Hematopoietic multipotent progenitor cell (in vitro differentiated cells): ENCODE results near the gene ACCSL.

- CAGE, long polyA plus RNA, result no peak
Observed at GRCh38 chr11:43993259-43993728, 50.9 kb downstream of the C11orf96 start.

GRCh38 chr11:44017739-44018392, 29.9 kb upstream of the ACCSL start:
- CAGE, long polyA plus RNA, result no peak

DNA sequence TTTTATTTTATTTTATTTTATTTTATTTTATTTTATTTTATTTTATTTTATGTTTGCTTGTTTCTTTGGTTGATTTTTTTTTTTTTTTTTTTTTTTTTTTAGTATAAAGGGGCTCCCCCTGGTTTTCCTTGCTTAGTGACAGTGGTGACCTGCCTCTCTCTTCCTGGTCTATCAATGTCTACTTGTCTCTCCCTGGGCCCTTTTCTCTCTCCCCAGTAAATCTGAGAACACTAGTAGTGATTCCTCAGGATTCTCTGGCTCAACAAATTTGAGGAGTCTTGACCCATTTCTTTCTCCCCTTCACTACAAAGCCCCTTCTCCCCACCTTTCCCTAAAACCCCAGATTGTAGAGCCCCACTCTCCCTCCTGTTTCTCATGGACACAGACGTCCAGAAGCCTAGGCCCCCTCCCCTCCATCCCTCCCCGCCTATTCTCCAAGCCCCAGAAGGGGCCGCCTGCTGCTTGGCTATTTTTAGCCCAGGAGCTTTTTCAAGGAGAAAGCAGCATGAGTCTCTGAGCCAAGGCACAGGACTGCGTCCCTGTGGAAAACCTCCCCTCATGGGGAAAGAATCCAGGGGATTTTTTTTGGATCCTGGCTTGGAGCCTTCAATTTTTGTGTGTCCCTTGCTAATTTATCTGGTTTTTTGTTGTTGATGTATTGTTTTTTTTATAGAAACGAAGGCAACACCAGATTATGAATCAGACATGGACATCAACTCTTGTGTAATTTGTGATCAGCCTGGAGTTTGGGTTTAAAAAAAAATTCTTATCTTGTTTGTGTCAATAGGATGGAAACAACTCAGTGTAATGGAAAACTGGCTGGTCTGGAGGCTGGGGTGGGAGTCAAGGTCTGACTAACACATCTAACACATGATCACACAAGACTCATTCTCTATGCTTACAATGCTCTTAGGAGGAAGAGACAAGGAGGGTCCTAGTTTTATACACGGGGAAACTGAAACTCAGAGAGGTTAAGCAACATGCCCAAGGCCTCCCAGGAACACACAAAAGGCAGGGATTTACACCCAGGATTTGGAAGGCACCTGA, 17.5 kb upstream of the ACCSL start:
- CAGE, long polyA plus RNA, result no peak

DNA sequence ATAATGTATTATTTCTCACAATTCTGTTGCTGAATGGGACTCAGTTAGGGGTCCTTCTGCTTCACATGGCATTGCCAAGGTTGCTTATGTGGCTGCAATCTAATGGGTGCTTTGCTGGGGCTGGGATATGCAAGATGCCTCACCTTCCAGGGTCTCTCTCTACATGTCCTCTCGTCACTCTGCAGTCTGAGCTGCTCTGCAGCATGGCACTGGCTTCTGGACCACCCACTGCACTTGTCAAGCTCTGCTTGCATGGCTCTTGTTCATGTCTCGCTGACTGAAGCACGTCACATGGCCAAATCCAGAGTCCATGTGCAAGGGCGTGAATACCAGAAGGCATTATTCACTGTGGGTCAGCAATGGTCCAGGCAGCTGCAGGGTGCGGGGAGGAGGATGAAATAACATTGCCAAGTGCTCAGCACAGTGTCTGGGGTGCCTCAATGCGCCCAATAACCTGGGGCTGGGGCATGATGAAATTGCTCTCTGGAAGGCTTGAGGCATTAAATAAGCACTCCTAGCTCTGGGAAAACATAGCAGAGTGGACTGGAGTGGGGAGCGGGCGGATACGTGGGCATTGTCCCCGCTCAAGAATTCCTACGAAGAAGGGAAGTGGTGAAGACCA, 15.6 kb upstream of the ACCSL start:
- CAGE, long polyA plus RNA, result no peak

- CAGE, long polyA plus RNA, result no peak
Observed at GRCh38 chr11:44047766-44048156, at the start of gene ACCSL. ACCSL (plus strand) TSS chr11:44047981.

DNA sequence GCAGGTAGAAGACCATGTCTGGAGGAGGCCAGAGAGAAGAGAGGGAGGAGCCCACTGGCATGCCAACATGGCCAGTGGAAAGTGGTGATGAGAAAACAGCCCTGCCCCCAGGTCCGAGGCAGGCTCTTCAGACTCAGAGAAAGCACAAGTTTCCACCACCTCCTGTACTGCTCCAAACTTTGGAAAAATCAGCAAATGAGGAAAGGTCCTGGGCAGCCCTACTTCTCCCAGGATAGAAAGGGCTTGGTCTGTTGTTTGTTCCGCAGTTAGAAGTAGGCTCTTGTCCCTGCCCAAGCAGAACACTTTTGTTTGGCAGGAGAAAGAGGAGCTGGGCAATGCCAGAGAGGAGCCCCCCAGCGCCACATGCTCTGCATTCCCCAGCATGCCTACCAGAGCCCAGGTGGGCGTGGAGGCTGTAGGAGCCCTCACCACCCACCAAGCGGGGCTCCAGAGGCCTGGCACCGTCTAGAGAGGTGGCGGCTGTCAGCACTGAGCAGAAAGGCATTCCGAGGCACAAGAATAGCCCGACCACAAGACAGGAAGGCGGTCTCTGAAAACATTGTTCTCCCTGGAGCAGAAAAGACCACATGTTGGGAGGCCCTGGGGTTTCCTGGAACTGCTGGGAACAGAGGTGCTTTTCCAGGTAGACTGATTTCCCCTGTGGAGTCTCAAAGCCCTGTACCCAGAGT, 90.3 kb upstream of the CD82 start:
- CAGE, long polyA plus RNA, result no peak

- CAGE, long polyA plus RNA, result no peak
Observed at GRCh38 chr11:44556790-44557399, 8.6 kb upstream of the CD82 start.

DNA sequence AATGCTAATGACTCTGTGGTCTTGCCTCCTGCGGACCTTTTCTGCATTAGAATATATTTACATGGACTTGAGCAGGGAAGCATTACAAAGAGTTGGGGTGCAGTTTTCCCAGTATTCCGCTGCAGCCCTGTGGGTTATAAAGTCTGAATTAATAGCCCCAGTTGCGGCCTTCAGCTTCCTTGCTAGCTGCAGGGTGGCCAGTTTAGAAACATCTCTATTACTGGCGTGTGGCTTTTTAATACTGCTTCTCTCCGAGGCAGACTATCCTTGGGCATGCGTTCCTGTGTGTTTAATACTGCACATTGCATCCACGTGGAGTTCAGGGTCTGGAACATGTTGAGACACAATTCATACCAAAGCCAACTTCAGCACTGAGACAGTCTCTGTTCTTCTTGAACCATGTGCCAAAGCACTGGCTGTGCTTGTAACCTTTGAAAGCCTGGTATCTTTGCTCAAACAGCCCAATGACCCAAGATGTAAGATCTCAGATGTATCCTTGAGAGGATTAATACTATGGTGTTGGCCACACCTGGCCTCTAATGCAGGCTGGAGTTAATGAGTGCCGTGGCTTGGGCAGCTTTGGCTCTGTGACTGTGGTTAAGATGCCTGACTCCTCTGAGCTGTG, 27.5 kb downstream of the TSPAN18 start:
- CAGE, long polyA plus RNA, result no peak

DNA sequence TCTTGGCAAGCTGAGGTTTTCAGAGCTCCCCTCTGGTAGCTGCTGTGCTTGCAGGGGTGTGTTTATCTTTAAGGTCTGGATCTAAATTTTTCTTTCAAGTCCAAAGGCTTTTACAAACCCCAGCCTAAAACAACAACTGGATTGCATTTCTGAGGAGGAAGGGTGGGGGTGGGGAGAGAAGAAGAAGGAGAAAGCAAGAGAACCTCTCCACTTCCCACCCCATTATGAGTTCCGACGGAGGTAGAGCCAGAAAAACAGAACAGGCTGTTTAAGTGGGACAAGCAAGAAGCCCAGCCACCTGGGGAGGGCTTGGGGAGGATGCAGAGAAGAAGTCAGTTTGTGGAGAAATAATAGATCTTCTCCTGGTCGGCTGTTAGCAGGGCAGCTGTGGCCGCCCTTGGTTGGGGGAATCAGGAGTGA, 77.9 kb downstream of the TSPAN18 start:
- CAGE, long polyA plus RNA, result no peak

- CAGE, long polyA plus RNA, result no peak
Observed at GRCh38 chr11:44883164-44883519, 67.5 kb downstream of the TP53I11 start.

DNA sequence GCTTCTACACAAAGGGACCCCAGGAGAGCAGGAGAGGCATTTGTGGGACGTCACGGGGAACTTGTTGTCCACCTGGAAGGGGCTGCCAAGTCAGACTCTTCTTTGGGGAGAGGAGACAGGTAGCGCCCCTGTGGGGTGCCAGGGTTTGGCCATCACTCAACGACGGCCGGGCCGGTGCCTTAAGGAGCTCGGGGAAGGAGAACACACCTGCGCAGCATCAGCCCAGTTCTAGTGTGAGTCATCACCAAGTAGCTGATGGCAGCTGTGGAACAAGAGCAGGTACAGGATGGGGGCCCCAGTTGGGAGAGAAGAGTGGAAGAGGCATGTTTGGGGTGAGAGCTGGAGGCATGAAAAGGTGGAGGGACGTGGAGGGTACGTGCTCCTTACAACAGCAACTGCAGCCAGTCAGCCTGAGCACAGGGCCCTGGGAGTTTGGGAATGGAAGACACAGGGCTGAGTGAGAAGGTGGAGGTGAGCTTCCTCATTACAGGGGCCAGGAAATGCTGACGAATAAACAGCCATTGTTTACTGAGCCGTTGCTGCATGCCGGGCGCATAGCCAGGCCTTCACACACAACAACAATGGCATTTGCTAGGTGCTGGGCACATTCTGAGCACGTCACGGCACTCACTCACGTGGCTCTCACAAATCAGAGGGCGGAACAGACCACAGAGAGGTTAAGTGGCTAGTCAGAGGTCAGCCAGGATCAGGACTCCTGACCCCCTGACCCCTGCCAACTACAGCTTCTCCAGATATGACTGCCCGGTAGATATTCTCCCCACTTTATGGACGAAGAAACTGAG, 29.1 kb upstream of the TP53I11 start:
- CAGE, long polyA plus RNA, result no peak

GRCh38 chr11:45025618-45026821, 75.3 kb upstream of the TP53I11 start:
- CAGE, long polyA plus RNA, result no peak

- CAGE, long polyA plus RNA, result no peak
Observed at GRCh38 chr11:45091720-45092113, 54.7 kb upstream of the PRDM11 start.

- CAGE, long polyA plus RNA, result no peak
Observed at GRCh38 chr11:45094276-45094701, 52.1 kb upstream of the PRDM11 start.

- CAGE, long polyA plus RNA, result no peak
Observed at GRCh38 chr11:45148179-45148503, 1.7 kb downstream of the PRDM11 start.

- CAGE, long polyA plus RNA, result no peak
Observed at GRCh38 chr11:45233789-45234188, 52.4 kb downstream of the SYT13 start.

DNA sequence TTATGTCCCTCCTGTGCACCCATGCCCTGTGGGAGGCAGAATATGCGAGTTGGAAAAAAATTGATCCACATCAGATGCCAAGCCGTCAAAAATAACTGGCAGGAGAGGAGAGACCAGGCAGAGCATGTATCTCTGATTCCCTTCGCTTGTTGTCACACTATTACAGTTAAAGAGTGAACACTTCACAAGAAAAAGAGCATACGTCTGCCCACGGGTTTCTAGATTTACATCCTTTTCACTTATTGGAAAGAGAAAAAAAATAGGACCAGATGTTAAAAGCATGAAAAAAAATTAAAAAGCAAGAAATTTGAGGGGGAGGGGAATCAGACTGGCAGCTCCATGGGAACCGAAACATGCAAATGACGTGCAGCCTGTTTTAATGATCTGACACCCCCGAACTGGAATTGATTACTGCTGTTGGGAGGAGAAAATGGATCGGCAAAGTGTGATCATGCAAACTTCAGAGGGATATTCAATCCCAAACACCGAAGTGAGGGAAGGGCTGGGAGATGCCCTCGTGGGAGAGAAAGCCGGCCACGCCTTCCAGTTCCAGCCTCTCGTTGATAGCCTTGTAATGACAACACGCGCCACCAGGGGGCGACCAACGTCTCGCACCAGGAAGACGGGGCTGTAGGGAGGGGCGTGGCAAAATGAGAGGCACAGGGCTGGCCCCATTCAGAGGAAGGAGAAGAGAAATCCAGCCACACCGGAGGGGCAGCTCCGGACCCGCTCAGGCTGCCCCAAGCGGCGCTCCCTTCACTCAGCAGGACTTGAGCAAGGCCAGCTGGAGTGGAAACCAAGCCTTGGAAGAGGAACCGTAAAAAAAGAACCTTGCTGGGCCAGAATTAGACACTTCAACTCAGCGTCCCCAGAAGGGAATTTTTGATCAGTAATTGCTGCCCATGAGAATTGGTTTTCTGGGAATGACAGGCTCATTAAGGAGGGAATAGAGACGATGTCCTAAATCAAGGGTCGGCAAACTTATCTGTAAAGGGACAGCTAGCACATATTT, 53.8 kb upstream of the SYT13 start:
- CAGE, long polyA plus RNA, result no peak

DNA sequence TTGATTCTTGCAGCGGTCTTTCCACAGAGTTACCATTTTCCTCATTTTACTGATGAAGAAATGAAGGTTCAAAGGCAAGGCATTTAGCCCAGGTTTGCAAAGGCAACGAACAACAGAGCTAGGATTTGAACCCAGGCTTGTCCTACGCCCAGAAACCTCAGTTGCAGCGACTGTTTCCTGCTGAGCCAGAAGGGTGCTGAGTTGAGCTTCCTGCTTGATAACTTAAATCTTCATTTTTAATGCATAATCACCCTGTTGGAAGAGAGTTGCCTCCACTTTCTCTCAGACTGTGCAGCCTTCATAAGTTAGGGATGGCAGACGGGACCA, 148.1 kb upstream of the SYT13 start:
- CAGE, long polyA plus RNA, result no peak

DNA sequence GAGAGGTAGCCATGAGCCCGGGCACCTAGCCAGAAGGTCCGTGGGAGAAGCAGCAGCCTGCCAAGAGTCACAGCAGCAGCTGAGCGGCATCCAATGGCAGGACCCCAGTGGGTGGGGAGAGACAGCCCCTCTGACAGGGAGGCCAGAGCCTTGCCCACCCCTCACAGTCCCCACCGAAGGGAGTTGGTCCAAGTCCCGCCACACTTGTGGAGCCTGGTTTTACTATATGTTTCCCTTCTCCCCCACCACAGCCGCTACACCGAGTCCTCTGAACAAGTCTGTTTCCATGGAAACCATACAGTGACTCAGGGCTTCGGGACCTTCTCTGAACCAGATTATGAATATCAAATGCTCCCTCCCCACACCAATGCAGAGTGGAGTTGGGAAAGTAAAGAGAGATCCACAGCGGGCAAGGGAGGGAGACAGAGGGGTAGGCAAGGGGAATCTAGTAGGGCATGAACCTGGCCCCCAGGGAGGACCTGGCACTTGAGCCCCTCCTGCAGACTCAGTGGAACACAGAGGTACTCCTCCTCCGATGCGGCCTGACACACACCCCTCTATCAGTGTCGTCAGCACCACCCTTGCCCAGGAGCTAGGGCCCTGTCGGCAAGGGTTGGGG, 2.6 kb downstream of the CHST1 start:
- CAGE, long polyA plus RNA, result no peak

- CAGE, long polyA plus RNA, result no peak
Observed at GRCh38 chr11:45663623-45664438, 1.6 kb downstream of the CHST1 start.